RPMI7951 (cell line): ENCODE data around the genes ADCY10 and TIPRL.

DNA sequence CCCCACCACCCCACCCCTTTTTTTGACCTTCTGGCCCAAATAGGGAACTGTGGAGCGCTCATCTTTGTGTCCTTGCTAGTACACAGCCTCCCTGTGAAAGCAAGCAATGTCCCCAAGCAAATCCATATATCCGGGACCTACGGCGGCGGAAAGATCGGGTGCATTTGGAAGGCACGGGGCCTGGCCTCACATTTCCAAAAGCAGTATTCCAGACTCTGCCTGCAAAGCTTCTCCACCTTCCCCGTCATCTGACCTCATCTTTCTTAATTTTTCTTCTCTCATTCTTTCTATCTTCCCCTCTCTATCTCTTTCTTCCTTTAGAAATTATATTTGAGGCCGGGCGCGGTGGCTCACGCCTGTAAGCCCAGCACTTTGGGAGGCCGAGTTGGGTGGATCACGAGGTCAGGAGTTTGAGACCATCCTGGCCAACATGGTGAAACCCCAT is 28.3 kb downstream of the CD247 start:
- RAMPAGE, long total RNA = no peak

- RAMPAGE, long total RNA = no peak
These were observed 7.4 kb downstream of the CD247 start for GRCh38 chr1:167510794-167511469.

GRCh38 chr1:167515243-167515894 is 3.0 kb downstream of the CD247 start:
- RAMPAGE, long total RNA = no peak

DNA sequence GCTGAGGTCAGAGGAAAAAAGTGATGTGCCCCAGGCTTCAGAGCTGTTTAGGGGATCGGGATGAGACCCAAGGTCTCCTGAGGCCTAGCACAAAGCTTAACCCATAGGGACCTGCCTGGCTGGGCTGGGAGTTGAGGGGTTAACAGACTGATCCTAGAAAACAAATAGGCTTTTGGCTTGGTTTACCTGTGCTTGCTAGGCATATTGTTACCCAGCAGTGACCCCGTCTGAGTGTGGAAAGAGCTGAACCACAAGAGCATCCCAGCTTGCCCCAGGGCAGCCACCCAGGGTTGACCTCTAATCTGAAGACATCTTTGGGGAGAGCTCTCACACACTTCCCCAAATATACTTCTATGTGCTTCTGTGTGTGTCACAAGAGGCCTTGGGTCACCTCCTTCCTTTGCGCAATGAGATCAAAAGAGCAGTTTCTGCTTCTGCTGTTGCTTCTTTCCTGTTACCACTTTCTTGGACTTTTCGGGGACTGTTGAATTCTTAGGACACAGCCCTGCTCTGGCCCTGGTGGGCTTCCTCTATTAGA is 28.7 kb upstream of the RCSD1 start:
- RAMPAGE, long total RNA = no peak

GRCh38 chr1:167632761-167633534 is 2.9 kb downstream of the RCSD1 start:
- RAMPAGE, long total RNA = no peak

DNA sequence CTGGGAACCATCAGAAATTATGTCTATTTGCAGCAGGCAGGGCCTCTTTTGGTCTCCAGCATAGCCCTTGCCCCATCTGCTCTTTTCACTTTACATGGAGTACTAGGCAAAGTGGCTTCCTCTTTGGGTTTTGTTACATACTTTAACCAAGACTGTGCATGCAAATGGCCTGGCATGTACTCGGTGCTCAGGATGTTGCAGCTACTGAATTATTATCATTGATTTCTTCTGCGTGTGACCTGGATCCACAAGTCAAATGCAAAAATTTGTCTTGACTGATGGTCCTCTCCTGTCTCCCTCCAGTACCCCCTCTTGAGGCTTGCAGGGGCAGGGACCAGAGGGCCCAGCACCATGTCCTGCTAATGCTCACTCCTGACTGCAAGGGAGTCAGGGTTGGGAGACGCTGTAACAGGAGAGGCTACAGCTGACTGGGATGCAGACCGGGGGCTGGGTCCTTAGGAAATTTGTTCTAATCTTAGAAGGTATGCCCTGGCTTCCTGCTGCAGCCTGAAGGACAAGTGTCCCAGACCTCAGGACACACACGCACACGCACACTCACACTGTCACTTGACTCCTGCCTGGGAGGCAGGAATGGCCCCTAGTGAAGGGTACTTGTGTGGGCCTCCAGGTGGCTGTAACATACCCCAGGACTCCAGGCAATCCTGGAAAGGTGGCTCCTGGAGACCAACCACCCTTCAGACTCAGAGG is 39.6 kb downstream of the RCSD1 start:
- RAMPAGE, long total RNA = no peak

- RAMPAGE, long total RNA = no peak
These were observed 6.7 kb upstream of the MPZL1 start for GRCh38 chr1:167714788-167715741.

DNA sequence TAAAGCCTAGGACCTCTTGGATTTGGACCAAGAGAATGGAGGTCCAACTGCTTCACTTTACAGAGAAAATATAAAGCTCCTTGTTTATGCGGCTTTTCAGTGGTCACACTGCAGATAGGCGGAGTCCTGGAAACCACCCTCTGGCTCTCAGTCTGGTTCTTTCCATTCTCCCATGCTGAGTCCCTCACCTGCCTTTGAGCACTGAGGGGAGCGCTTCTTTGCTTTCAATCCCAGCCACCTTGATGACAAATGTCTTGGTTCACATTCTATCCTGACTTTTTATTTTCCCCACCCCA is 87.7 kb downstream of the ADCY10 start:
- RAMPAGE, long total RNA = no peak

DNA sequence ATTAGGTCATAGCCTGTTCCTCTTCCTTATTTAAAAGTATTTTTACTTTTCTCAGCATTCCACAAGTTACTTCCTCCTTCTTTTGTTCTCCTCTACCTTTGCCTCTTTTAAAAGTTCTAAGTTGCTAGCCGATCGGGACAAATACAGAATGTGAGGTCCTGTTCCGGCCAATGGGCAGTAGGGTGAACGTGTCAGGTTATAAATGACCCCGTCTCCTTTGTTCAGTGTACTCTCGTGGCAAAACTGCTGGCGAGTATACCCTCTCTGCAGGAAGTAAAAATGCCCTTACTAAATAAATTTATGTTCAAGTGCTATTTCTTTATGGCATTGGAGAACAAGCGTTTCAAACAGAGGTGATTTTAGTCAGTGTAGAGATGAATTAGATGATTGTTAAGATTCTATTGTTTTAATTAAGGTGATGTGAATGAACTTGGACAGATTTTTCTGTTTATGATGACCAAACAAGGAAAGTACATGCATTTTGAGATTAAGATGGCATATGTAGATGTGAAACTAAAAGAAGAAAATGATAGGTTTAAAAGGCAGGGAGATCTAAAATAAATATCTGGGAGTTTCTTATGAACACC is 2.4 kb downstream of the ADCY10 start:
- RAMPAGE, long total RNA = no peak

- RAMPAGE, long total RNA = no peak
These were observed at the start of gene ADCY10 for GRCh38 chr1:167913542-167914495. ADCY10 (minus strand) TSS chr1:167914134.

DNA sequence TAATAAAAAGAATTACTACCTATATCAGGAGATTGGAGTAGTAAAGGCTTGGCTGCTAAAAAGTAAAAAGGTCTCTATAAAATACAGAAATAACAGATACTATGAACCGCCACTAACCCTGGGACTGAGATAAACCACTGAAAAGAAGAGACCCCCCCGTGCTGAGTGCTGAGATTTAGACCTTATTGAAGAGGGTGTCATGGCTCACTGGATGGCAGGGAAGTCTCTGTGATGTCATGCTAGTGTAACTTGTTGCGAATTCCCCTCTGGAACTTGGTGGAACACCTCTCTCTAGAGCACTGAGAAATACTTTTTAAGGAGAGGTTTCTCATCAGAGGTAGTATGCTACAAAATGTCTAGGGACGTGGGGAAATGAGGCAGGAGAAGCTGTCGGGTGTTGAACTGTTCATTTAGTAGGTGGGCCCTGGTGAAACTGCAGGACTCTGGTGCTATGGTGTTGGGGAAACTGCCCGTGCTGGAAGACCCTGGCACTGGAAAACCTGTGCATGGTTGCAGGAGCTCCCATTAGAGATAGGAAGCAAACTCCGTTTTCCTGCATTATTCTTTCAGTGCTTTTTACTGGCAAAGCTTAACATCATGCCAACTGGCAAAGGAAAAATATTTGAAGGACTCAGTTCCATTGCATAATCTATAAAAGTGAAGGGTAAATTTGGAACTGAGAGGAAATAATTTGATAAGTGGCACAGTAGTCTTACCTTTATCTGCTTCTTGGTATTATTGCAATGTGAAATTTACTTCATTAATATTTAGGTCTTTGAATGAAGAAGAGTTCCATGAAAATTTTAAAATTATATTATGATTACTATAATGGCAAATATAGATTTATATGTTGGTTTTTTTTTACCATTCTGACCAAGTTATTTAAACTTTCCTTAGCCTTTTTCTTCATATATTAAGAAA is 31.6 kb upstream of the MPC2 start:
- RAMPAGE, long total RNA = no peak

DNA sequence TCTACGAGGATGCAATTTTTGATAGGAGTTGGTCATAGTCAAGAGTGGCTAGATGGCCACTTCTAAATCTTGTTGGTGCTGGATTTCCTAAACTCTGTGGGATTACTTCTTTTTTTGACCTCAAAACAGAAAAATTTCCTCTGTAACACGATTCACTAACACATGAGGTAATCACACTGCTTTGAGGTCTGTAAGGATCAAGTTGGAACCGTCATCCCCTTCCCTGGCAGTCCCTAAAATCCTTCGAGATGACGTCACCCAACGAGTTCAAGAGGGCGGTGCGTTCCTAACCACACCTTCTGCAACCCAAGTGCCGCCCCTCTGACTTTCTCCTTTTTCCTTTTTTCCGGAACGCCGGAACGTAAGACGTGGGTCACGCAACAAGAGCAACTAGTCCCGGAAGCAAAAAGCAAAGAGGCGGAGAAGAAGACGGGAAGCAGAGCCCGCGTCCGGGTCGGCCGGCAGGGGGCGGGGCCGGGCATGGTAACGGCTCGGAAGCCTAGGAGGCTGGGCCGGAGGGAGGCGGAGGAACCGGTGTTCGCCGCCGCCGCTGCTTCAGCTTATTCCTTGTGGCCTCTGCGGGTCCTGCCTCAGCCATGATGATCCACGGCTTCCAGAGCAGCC is at the start of gene TIPRL:
Gene TIPRL, plus strand, starts transcription at position 481 of the 624 bp plus-strand sequence.
- RAMPAGE, long total RNA = start-site peak on the plus strand centred at position 491 of the sequence, 63 bp wide, 312 and 295 reads in 2 replicates

DNA sequence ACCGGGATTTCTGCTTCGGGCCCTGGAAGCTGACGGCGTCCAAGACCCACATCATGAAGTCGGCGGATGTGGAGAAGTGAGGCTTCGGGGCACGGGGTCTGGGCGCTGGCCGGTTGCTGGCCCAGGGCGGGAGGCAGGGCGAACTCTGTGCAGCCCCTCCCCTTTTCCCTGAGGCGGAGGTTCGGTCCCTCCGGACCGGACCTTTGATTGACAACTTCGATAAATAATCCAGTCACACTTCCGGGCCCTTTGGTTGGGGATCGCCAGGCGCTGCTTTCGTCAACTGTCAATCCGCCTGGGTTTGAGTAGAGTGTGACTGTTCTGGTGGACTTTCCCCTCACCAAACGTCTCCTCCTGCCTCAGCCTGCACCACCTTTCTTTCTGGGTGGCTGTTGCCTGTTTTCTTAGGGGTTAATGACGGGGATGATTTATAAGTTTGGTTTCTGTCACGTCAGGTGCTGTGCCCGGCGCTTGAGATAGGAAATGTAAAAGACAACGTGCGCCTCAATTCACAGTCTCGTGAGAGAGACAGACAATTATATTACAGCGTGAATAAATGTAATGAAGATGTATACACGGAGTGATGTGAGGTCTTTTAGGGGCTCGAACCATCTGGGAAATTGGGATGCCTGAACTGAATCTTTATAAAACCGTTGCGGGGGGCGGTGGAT is 479 bp downstream of the TIPRL start:
- RAMPAGE, long total RNA = no peak

- RAMPAGE, long total RNA = no peak
These were observed 82.1 kb downstream of the TBX19 start for GRCh38 chr1:168362801-168363187.

- RAMPAGE, long total RNA = no peak
These were observed 11.6 kb upstream of the XCL2 start for GRCh38 chr1:168555202-168555921.

DNA sequence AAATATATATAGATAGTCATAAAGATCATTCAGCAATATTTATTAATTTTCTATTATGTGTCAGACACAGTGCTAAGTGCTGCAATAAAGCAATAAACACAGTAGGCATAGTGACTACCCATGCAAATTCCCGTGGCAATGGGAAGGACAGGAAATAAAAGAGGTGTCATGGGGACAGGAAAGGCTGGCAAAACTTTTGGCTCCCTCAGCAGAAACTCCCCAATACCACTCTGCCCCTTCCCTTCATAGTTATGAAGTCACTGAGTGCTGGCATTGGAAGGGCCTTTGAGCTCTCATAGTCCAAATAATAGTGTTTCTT is 104.3 kb upstream of the DPT start:
- RAMPAGE, long total RNA = no peak

DNA sequence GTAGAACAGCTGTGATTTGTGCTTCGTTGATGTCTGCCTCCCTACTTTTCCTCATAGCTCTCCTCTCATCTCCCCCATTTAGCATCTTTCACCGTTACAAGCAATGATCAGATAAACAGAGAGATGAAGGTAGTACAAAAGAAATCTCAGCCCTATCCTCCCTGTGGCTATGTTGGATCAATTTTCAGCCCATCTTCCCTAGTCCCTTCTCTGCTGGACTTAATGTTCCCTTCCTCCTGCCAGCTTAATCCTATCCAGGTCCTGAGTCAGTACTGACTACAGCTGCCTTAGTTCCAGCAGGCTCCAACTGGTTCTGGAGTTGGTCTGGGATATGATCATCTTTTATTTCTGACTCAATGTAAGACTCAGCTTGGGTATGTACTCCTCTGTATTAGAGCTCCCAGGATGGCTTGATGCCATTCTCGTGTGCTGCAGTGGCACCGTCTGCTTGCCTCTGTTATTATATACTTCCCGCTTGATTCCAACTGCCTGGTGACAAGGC is 164.2 kb upstream of the DPT start:
- RAMPAGE, long total RNA = no peak

GRCh38 chr1:168960658-168961013 is 145.9 kb upstream of the ATP1B1 start:
- RAMPAGE, long total RNA = no peak

- RAMPAGE, long total RNA = no peak
These were observed 50.9 kb upstream of the ATP1B1 start for GRCh38 chr1:169055594-169056032.

DNA sequence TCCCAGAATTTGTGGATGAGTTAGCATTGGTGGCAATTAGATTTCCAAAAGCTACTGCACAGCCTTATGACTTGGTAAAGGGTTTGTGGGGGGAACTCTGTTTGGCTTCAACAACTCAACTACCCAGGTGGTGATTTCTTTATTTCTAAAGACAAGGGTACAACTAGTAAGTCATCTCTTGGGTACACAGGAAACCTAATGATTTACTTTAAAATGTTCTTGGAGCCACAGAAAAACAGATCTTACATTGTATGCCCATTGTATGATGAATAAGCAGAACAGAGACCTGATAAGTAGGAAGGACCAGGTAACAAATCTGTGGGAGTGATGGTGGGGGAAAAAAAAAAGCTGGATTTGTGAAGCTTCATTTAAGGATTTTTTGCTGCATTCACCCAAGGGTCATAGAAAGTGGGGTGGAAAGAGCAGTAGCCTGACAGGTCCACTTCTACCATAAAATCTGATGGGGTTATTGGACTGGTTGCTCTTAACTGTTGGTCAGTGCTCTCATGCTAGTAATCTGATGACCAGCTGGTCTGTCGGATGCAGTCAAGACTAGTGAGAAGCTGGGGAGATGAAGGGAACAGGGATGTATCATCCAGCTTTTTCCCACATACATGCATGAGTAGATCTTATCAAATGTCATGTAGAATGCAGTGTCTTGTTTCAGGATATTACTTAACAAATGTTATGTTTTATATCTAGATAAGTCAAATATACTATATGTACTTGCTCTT is 10.9 kb downstream of the ATP1B1 start:
- RAMPAGE, long total RNA = no peak